Measurements from ENCODE around the gene FRG1.

GRCh38 chr4:186936402-186937394, 213.0 kb upstream of the FAT1 start:
- PRO-cap, 2 experiments = peak in 1 of 2 experiments; most common minus-strand start chr4:186936890 (in 1)

DNA sequence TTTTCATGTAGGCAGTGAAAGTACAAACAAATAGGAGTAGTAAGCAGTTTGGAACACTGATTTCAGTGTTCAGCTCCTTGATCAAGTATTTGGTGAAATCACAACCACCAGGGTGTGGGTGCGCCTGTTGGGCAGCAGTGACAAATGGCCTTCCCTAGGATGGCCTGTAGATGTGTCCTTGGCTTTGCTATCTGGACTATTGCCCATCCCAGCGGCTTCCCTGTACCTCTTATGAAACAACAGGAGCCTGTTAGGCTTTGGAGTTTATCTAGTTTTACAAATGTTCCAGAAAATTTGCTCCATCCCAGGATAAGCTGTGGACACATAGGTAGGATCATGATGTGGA, 216.8 kb upstream of the FAT1 start:
- PRO-cap, 2 experiments = no peak in any of the 2 experiments

DNA sequence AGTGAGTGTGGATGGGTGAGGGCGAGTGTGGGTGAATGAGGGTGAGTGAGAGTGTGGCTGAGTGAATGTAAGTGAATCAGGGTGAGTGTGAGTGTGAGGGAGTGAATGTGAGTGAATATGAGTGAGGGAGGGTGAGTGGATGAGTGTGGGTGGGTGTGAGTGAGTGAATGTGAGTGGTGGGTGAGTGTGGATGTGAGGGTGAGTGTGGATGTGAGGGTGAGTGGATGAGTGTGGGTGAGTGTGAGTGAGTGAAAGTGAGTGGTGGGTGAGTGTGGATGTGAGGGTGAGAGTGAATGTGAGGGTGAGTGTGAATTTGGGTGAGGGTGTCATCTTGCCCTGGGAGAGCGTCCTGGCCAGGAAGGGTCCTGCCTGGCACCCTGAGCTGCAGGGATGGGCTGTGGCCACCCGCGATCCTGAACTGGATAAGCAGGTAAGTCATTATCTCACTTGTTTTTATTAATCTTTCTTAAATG, 67.6 kb downstream of the TRIML1 start:
- PRO-cap, 2 experiments = no peak in any of the 2 experiments

DNA sequence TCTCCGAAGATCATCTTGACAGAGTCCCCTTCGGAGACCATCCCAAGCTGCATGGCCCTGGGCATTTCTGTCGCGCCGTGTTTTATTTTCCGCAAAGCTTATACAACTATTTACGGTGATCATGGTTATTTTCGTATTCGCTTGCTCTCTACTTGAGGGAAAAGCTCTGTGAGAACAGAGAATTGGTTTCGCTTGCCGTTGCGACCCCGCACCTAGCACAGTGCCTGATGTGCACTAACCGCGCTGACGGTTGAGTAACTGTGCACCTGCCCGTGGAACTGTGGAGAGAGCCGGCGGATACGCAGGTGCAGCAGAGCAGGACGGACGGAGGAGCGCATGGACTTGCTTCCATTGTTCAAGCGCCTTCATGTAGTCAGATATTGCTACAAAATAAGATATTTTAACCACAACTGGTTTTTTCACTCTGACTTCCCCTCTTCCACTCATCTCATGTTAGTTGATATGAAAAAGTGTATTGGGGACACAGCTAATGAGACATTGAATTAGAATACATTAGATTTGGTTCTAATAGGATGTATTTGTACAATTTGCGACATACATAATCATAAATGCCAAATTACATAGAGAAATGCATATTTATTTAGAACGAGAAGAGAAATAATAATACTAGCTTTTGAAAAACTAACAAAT, 416.2 kb downstream of the TRIML1 start:
- PRO-cap, 2 experiments = no peak in any of the 2 experiments

GRCh38 chr4:189613065-189613567, 327.6 kb upstream of the FRG1 start:
- PRO-cap, 2 experiments = no peak in any of the 2 experiments

DNA sequence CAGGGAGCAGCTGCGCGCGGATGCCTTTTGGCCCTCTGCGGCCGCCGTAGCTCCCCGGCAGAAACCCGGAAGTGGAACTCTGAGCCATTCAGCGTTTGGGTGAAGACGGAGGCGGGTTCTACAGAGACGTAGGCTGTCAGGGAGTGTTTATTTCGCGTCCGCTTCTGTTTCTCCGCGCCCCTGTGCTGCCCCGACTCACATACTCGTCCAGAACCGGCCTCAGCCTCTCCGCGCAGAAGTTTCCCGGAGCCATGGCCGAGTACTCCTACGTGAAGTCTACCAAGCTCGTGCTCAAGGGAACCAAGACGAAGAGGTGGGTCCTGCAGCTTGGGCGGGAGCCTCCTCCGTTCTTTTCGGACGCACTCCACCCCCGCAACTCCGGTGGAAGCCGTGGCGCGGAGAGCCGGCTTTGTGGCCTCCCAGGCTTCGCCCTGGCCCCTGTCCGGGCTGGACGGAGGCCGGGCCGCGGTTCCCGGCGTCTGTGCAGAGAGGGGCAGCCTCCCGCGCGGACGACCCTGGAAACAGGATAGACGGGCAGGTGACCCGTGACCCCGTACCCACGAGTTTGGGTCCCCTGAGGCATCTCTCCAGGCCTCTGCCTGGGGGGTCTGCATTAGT, at the start of gene FRG1:
TSS of gene FRG1 (plus strand) at position 114 of the 618 bp plus-strand sequence.
- PRO-cap, 2 experiments = peak in 2 of 2 experiments; most common plus-strand start position 157 of the sequence (in 2)

Measured in Colon Carcinoma Metastatic in the Lung (tissue), 2 donors.